ENCODE measurements around a stretch of chr2.

DNA sequence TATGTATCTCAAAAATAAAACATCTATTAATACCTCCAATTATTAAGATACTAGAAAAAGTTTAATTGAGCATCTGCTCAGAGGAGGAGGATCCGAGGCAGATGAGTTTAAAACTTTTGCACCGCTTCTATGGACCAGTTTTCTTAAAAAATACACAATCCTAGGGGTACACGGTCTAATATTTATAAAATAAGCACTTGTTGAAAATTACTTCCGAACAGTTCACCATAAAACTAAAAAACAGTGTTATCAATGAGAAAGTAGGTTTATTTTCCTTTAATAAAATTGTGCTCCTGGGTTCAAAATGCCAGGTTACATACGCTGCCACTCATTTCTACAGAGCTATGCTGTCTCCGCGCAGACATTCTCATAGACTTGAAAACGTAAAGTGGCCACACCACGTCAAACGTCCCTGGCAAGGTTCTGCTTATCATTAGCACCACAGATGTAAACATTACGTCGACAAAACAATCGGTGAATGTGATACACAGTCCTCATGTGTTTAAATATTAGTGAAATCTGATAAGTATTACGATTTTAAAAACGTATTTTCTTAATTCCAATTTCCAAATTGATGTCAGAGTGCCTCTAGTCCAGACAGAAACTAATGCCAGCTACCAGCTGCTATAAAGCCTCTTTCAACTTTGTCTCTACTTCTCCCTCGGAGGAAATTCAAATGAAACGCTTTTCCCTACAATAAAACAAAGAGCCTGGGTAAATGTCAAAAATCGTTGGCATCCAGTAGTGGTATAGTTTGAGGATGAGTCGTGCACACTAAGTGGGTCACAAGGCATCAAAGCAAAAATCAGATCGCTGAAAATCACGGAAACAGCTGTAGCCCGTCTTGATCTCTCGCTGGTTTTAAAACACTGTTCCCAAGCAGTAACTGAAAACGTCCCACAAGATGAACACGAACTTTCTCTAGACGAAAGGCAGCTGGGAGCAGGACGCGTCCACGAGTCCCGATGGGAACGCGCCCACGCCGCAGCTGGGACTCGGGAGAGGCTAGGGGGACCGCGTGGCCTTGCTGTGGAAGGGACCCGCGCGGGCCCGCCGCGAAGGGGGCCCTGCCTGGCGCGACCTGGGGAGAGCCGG is 1.1 kb downstream of the STK17B start:
- RRBS: no CpG with 5 or more reads among the region's 46 CpGs

DNA sequence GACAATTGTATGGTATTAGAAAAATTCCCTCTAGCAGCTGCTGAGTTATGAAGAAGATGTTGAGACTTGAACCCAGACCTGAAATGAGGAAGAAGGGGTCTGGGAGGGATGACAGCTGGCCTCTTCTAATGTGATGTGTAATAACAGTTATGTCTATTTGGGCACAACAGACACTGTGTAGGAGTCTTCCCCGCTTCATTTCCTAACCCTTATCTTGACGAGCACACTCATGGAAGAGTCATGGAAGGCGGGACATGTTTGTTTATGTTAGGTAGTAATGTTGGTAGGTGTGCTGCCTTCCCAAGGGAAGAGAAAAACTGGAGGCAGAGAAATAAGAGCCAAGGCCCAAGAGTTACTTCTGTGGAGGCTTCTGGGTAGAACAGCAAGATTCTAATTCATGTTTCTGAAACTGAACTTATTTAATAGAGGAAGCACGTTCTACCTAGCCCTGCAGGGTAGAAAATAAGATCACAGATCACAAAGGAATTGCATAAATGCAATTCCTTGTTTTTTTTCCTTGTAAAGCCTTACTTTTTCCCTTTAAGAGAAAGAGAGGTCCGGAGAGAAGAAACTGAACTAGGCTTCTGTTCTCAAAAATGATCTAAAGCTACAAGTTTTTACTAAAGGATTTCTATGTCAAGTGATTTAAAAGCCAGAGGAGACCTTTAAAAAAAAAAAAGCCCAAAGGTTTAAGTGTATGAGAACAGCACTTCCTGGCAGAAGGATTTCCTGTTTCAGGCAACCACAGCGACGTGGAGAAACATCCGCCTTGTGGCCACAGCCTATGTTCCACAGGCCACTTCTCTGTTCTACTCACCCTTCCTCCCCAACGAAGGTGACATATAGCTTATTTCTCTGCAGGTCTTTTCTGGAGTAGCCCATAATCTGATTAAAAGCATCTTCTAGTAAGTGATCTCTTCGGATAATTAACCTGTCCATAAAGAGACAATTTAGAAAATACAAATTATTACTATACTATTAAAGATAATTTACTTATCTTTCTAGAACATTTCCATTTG is 68.6 kb upstream of the STK17B start:
- RRBS: no CpG with 5 or more reads among the region's 10 CpGs

DNA sequence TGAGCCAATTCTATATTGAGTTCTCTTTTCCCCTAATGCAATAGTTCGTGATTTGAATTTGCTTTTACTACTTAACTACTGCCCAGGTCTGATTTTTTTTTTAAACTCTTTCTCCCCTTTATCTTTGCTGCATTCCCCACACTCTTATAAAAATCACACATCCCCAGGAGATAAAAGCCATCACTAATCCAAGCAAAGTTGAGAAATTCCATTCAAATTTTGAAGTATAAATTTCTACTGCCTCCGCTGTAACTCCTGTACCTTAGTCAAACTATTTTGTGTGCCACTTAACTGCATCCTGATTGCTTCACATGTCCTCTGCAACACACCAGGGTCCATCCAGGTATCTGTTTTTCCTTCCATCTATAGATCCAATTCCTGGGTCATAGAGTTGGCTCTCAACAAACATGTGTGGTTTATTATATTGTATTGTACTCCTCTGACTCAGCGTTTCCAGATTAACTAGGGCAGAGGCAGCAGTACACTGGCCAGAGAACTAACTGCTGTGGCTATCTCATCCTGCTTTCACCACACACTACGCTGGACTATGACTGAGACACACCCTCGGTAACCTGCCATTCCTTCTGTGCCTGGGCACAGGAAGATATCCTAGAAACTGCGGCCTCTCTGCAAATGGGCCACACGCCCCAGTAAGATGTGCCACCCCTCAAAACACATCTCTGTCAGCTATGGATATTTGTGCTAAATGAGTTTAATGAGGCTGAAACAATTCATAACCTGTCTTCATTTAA is 159.6 kb upstream of the STK17B start:
- RRBS: no CpG with 5 or more reads among the region's 7 CpGs

DNA sequence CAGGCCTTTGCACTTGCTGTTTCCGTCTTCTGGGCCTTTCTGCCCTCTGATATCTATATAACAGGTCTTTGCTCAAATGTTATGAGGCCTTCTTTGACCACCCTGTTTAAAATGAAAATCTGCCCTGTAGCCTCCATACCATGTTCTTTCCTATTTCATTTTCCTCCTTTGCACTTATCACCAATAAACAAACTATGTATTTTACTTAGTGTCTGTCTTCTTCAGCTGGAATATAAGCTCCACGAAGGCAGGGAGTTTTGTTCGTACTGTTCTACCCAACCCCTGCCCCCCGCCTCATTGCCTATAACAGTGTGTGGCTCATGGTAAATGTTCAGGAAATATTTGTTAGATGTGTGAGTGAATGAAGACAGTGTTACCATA is 1.9 kb downstream of the CCDC150 start:
- RRBS: no CpG with 5 or more reads among the region's 4 CpGs

DNA sequence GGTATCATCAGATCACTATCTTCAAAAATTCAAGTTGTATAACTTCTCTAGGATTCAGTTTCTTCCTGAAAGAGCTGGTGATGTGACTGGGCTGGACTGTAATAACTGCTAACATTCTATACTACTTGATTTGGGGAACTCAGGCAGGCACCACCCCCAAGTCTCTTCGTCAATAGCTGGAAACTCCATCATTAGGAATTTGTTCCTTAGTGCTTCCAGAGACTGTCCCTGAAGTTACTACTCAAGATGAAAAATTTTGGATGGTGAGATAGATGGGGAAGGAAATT is 59.0 kb upstream of the PGAP1 start:
- RRBS: no CpG with 5 or more reads among the region's 1 CpG

DNA sequence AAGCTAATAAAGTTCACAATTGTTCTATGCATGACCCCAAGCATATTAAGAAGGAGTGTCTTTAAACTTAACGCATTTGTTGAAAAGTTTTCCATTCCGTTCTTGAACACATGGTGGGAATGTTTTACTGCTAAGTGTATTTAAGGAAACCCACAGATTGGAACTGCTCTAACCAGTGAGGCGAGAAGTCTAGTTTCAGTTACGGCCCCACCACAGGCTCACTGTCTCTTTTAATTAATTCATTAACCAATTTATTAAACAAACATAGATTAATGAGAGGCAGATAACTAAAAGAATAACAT is 152.4 kb downstream of the ANKRD44 start:
- RRBS: no CpG with 5 or more reads among the region's 4 CpGs

DNA sequence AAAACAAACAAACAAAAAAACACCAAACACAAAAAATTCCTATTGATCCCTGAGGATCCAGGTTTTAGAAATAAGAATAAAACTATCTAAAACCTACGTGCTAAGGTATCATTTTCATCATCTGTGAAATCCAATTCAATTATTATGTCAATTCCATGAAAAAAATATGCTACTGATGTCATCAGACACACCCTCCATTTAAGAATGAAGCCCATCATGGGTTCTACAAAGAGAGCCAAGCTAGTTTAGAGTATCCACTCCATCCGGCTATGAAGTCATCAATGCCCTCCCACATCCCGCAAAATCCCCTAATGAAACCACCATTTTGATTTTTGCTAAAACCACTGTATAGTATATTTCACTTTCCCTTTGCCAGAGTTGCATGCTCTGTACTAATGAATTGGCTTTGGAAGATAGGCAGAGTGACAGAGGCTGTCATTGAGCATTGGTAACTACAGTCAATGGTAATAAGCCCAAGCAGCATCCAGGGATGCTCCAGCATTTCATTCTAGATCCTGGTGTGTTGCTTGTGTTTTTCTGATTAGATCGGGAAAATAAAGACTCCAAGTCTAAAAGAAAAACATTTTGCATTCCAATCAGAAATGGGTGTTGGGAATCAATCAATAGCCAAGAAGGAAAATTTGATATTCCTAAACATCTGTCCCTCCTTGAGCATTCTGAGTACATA is 118.6 kb downstream of the ANKRD44 start:
- RRBS: no CpG with 5 or more reads among the region's 4 CpGs

DNA sequence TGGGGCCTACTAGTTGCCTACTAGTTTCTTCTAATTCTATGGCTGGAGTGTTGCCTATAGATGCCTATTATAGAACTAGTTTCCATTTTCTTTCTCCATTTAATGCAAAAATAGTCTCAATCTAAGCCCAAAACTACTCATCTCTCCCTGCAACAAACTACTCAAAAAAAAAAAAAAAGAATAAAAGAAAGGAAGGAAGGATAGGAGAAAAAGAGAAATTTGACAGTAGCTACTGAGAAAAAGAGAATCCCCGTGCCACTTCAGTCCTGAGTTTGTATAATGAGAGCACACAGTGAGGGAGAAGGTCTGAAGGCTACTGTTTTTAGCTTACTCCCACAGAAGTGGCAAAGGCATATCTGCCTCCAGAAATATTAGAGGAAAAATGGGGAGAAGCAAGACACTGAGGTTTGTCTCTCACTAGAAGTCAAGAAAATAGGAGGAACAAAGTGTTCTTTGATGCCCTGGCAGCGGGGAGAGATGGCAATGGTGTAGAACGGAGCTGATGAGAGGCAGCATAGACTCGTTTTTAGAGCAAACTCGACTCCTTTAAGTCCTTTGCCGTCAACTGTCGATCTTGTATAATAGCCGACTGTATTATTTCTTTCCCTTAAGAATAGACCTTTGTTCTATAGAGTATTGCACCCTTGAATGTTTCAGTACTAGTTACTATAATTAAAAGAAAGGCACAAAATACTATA is 73.9 kb downstream of the ANKRD44 start:
- RRBS: no CpG with 5 or more reads among the region's 8 CpGs

- RRBS: no CpG with 5 or more reads among the region's 11 CpGs
Observed at GRCh38 chr2:197255175-197256180, 55.1 kb downstream of the ANKRD44 start.

DNA sequence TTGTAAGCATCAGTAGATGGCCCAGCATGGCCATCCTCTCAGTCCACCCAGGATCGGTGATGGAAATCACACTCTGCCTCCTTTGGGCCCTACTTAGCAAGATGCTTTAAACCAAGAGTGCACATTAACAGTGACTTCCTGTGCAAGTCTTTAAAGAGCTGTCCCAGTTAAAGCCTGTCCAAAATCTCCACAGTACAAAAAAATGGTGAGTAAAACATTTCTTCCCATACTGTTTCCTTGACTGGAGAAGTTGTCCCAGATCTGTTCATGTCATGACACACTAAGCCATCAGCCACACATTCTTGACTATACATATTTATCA is 17.9 kb downstream of the ANKRD44 start:
- RRBS: no CpG with 5 or more reads among the region's 1 CpG

GRCh38 chr2:197307326-197307762 is 3.2 kb downstream of the ANKRD44 start:
- RRBS: no CpG with 5 or more reads among the region's 1 CpG

- RRBS: no CpG with 5 or more reads among the region's 5 CpGs
Observed at GRCh38 chr2:197414075-197414411, 20.8 kb downstream of the SF3B1 start.

DNA sequence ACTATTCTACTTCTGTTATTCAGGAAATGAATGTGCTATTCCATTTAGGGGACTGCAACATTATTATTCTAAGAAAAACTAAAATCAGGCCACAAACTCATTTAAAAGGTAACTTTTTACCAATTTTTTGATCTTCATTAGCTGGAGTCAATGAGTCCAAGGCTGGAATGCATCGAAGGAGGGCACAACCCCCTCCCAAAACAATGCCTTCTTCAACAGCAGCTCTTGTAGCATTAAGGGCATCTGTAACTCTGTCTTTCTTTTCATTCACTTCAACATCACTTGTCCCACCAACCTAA is 11.5 kb downstream of the HSPD1 start:
- RRBS: no CpG with 5 or more reads among the region's 1 CpG

GRCh38 chr2:197499524-197499682 is 237 bp downstream of the HSPD1 start:
- RRBS: no CpG with 5 or more reads among the region's 17 CpGs

GRCh38 chr2:197532690-197532890 is 16.7 kb downstream of the MOB4 start:
- RRBS: no CpG with 5 or more reads among the region's 2 CpGs

DNA sequence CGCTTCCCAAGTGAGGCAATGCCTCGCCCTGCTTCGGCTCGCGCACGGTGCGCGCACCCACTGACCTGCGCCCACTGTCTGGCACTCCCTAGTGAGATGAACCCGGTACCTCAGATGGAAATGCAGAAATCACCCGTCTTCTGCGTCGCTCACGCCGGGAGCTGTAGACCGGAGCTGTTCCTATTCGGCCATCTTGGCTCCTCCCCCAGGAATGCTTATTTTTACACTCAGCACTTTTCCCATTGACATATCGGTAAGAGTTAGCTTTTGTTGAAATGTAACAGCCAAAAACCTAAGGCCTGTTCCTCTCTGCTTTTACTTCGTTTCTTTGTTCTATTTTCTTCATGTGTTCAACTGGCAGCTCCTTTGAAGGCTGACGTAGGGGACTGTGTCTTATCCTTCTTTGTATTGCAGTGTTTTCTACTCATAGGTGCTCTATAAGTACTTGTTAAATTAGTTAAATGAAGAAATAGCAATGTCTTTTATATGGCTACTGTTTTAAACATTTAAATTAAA is 34.8 kb downstream of the RFTN2 start:
- RRBS: no CpG with 5 or more reads among the region's 20 CpGs

- RRBS: no CpG with 5 or more reads among the region's 1 CpG
Observed at GRCh38 chr2:198313168-198313403, 508.7 kb downstream of the PLCL1 start.

DNA sequence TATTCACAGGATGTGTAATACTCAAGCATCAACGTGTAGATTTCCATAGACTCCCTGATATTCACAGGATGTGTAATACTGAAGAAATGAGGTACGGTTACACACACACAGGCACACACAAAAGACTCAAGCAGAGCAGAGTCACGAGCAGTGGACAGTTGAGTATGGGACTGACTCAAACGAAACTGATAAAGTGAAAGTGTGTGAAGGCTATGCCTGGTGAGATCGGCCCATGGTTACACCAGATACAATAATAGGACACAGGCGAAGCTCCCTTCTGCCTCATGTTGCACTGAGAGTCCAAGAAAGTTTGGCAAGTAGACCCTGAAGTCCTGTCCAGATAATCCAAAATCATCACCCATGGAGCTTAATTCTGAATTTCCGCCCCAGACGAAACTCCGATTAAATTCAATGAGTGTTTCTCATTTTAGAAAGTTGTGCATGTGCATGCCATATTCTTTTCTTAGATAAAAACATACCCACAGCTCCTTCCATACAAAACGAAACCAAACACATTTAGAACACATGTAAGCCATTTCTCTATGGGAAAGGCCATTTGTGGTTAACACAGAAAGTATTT is 567.6 kb downstream of the PLCL1 start:
- RRBS: no CpG with 5 or more reads among the region's 10 CpGs

- RRBS: no CpG with 5 or more reads among the region's 1 CpG
Observed at GRCh38 chr2:198494909-198495362, 690.5 kb downstream of the PLCL1 start.

GRCh38 chr2:199455394-199456706 is 1.9 kb downstream of the SATB2 start:
- RRBS: 65% methylated on average over 29 of the region's 75 CpGs

All from AG08470 (cell line).